ENCODE results near the gene LZTR1.

DNA sequence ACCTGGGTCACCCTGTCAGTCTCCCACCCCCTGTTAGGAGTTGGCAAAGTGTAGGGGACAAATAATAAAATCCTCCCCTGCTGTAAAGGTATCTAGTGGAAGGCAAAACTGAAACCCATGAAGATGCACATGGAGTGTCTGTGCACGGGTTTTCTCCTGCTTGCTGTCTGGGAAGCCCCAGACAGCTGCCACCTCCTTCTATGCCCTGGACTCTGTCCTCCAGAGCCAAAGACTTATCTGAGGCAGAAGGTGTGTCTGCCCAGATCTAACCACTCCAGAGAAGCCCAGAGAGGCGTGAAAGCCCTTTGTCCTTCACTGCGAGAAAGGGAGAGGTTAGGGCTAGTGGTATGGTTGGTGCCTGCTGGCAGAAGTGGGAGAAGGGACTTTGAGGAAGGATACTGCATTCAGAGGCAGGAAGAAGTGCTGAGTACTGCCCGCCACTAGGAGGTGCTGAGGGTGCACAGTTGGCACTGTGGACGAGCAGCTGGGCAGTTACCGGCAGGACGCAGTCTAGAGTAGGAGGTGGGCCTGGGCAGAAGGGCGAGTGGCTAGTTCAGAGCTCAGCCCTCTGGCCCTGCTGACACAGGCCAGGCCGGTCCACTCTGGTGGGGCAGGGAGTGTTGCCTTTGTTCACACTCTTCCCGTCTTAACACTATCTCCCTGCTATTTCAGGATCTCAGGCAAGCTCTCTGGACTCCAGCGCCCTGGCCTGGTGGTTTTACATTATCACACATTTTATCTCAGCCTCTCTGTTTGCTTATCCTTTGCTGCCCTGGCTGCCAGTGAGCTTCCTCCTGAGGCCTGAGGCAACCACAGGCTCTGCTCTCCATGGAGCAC lies 26.6 kb downstream of the SNAP29 start:
- RRBS, result 17% methylated on average over 3 of the region's 11 CpGs

GRCh38 chr22:20981513-20982635 lies at the start of gene LZTR1:
TSS of gene LZTR1 (plus strand) at chr22:20982297.
- RRBS, result 2% methylated on average over 22 of the region's 97 CpGs

DNA sequence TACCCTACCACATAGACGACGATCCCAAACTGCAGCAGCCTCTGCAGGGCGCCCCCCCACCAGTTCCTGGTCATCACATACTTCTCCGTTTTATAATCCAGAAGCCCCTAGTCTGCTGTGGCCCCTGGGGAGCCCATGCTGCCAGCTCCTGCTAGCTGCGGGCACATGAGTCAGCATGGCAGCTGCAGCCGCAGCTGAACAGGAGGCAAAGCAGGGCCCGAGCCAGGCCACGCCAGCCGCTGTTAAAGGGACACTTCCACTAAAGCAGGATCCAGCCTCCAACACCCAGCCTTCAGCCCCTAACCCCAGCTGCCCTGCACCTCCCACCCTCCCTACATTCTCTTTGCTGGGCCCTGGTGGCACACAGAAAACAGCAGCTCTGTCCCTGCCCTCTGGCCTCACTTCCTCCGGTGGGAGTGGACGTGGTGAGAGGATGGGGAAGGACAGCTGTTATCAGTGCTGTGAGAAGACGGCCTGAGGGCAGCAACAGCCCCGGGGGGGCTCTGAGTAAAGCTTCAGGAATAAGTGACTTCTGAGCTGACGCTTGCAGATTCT lies 788 bp upstream of the LRRC74B start:
- RRBS, result 9% methylated on average over 4 of the region's 14 CpGs

DNA sequence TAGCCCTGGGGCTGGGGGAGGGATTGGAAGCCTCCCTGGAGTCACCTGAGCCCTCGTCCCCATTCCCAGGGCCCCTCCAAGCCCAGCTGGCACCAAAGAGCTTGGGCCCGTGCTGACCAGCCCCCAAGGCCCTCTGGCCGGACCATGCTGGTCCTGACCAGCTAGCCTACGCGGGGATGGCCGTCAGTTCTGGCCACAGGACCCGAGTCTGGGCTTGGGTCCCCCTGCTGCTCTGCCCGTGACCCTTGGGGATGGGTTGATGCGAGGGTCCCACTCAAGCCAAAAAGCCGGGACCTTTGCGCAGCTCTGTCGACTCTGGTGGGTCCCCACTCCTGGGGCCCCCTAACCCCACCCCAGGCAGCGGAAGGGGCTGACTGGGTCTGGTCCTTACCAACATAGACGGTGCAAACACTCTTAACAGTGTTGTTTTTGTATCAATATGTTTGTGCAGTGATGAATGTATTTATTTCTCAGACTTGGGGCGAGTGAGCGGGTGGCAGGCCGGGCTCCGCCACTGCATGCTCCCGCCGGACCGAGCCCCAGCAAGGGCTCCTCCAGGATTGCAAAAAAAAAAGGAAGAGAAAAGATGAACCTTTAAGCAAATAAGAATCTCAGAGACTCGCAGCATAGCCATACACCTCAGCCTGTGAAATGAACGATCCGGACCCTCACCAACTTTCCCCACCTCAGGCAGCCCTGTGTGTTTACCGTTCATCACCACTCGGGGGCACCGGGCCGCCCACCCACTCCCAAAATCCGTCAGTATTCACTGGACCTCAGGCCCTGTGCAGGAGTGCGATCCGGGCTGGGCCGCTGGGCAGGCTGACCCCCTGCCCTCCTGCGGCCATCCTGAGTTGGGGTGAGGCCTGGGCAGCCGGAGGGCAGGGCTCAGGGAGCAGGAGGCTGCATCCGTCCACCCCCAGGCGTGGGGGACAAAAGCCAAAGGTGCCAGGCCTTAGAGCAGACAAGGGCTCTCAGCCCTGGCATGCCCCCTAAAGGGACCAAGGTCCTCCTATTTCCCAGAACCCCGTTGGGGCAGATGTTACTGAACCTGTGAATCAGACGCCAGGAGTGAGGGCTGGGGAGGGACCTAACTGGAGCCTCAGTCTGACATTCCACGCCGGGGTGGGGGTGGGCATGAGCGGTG lies 17.1 kb upstream of the TMEM191C start:
- RRBS, result 82% methylated on average over 13 of the region's 41 CpGs

GRCh38 chr22:21621134-21622349 lies 8.3 kb downstream of the YDJC start:
- RRBS, result no CpG with 5 or more reads among the region's 19 CpGs

GRCh38 chr22:21796618-21798000 lies 61.5 kb upstream of the YPEL1 start:
- RRBS, result no CpG with 5 or more reads among the region's 8 CpGs

GRCh38 chr22:21823946-21824533 lies 43.4 kb downstream of the MAPK1 start:
- RRBS, result no CpG with 5 or more reads among the region's 4 CpGs

DNA sequence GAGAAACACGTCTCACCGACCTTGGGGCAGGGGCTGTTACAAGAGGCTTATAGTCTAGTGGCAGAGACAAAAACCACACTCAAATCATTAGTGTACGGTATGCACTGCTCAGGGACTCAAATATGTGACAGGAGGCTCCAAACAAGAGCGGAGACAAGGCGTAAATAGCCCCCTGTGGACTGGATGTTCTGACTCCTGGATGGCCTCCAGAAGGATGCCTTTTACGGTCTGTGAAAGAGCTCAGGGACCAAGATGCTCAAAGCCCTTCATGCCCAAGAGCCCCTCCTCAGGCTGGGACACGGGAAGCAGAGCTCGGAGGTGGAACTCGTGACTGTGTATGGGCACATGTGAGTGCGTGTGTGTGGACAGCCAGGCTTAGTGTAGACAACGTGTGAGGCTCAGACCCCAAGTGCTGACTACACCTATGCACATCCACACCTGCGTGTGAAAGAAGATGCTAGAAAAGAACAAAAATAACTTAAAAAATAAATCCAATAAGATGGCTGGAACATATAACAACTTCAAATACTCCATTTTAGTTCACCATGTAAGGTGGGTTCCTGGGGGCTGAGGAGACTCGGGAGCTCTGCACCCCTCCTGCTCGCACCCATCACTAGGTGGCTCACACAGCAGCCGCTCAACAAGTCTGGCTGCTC lies 9.6 kb downstream of the PPM1F start:
- RRBS, result no CpG with 5 or more reads among the region's 15 CpGs

GRCh38 chr22:21946823-21948112 lies 5.4 kb downstream of the PPM1F start:
- RRBS, result no CpG with 5 or more reads among the region's 20 CpGs

DNA sequence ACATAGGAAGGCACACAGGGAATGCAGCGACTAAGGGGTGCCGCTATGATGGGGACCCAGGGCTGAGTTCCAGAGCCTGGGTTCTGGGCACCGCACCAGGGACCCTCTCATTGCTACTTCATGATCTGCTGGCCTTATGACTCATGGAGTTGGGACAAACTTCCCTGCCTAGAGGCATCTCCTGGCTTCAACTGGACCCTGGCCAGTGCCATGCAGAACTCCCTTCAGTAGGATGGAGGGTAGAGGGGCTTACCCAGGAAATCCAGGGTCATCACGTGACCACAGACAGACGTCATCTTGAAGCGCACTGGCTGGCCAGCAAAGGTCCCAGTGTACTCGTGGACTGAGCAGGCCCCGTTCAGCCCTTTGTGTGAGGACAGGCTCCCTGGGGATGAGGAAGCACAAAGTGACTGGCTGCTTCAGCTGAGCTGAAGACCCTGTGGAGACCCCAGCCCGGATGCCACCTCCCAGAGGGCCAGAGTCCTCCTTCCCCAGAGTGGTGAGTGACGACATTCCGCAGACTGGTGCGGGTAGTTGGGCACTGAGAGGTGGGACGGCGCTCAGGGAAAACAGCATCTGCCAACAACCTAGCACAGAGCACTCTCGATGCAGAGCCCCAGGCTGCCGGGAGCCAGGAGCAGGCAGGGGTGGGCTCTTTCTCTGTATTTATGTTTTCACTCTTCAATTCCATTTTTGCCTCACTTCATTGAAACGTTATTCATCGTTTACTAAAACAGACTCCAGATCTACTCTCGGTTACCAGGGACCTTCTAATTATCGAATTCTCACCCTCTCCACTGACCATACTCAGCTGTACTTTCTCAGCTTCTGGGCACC lies 8.3 kb downstream of the TOP3B start:
- RRBS, result no CpG with 5 or more reads among the region's 20 CpGs

DNA sequence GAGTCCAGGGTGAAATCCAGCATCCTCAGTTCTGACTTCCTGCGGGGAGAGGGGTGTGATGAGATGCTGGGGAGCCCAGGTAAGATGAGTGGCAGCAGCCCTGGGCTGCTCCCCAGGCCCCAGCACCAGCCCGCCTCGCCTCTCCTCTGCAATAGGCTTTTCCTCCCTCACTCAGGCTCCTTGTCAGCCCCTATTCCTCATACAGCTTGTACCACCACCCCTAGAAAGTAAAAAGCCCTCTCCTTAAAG lies 12.1 kb upstream of the TOP3B start:
- RRBS, result no CpG with 5 or more reads among the region's 3 CpGs

DNA sequence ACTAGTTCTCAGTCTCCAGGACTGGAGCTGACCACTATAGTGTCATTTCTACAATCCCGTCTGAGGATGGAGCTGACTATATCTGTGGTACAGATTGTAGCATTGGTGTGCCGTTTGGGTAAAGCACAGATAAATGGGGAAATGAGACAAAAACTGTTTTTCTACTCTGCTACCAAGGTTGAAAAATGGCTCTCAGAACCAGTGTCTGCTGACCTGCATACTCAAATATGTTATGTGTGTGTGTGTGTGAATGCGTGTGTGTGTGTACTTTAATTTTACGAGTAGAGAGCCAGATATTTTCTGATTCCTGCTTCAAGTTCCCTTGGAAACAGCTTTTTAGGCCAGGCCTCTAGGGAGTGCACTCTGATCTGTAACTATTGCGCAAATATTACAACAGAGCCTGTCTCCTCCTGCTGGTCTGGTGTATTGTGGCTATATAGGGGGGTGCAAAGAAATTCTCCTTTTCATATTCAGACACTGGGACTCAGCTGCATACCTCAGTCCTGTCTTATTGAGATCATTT lies 78.9 kb upstream of the TOP3B start:
- RRBS, result no CpG with 5 or more reads among the region's 5 CpGs

DNA sequence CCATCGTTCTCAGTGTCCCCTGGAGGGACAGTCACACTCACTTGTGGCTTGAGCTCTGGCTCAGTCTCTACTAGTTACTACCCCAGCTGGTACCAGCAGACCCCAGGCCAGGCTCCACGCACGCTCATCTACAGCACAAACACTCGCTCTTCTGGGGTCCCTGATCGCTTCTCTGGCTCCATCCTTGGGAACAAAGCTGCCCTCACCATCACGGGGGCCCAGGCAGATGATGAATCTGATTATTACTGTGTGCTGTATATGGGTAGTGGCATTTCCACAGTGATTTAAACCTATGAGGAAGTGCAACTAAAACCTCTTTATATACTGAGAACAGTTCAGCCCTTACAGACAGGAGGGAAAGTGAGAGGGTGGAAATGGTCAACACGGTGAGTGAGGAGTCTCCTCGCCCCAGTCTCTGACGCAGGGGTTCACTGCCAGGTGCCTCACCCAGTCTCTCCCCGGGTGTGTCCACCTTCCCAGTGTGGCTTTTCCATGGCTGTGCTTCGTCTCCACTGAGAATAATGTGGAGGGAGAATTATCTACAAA lies 116.4 kb upstream of the TOP3B start:
- RRBS, result no CpG with 5 or more reads among the region's 11 CpGs

GRCh38 chr22:22557370-22558014 lies 1.6 kb downstream of the PRAME start:
- RRBS, result 94% methylated on average over 3 of the region's 24 CpGs

GRCh38 chr22:22720256-22720716 lies 75.9 kb downstream of the GGTLC2 start:
- RRBS, result no CpG with 5 or more reads among the region's 3 CpGs

DNA sequence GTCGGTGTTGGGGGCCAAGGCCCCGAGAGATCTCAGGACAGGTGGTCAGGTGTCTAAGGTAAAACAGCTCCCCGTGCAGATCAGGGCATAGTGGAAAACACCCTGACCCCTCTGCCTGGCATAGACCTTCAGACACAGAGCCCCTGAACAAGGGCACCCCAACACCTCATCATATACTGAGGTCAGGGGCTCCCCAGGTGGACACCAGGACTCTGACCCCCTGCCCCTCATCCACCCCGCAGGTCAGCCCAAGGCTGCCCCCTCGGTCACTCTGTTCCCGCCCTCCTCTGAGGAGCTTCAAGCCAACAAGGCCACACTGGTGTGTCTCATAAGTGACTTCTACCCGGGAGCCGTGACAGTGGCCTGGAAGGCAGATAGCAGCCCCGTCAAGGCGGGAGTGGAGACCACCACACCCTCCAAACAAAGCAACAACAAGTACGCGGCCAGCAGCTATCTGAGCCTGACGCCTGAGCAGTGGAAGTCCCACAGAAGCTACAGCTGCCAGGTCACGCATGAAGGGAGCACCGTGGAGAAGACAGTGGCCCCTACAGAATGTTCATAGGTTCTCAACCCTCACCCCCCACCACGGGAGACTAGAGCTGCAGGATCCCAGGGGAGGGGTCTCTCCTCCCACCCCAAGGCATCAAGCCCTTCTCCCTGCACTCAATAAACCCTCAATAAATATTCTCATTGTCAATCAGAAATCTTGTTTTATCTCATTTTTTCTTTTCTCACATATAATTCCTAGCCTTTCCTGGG lies 13.3 kb downstream of the IGLL5 start:
- RRBS, result no CpG with 5 or more reads among the region's 16 CpGs

- RRBS, result no CpG with 5 or more reads among the region's 4 CpGs
Measured at GRCh38 chr22:22929792-22930233, 42.2 kb downstream of the IGLL5 start.

- RRBS, result no CpG with 5 or more reads among the region's 15 CpGs
Measured at GRCh38 chr22:23256921-23257680, 76.8 kb downstream of the BCR start.

- RRBS, result 63% methylated on average over 9 of the region's 69 CpGs
Measured at GRCh38 chr22:23262446-23263583, 82.5 kb downstream of the BCR start.

DNA sequence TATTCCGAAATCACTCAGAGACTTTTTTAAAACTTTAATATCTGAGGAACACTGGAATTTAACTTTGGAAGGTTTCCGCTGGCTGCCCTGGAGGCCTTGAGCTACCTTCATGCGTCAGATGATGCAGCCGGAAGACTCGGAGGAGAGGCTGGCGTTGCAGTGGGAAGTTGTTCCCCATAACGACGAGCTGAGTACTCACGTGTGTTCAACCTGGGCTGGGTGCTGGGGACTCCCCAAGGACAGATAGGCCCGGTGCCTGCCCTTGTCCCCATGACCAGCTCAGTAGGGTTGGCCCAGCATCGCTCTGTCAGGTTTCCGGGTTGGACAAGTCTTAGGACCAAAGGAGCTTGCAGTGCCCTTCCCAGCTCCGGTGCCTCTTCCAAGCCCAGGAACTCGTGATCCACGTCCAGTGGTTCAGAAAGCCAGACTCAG lies 84.8 kb downstream of the BCR start:
- RRBS, result 86% methylated on average over 4 of the region's 15 CpGs